Left lobe of liver (tissue), 1 donor: ENCODE results near the genes PCSK7, SMIM35 and MPZL3.

DNA sequence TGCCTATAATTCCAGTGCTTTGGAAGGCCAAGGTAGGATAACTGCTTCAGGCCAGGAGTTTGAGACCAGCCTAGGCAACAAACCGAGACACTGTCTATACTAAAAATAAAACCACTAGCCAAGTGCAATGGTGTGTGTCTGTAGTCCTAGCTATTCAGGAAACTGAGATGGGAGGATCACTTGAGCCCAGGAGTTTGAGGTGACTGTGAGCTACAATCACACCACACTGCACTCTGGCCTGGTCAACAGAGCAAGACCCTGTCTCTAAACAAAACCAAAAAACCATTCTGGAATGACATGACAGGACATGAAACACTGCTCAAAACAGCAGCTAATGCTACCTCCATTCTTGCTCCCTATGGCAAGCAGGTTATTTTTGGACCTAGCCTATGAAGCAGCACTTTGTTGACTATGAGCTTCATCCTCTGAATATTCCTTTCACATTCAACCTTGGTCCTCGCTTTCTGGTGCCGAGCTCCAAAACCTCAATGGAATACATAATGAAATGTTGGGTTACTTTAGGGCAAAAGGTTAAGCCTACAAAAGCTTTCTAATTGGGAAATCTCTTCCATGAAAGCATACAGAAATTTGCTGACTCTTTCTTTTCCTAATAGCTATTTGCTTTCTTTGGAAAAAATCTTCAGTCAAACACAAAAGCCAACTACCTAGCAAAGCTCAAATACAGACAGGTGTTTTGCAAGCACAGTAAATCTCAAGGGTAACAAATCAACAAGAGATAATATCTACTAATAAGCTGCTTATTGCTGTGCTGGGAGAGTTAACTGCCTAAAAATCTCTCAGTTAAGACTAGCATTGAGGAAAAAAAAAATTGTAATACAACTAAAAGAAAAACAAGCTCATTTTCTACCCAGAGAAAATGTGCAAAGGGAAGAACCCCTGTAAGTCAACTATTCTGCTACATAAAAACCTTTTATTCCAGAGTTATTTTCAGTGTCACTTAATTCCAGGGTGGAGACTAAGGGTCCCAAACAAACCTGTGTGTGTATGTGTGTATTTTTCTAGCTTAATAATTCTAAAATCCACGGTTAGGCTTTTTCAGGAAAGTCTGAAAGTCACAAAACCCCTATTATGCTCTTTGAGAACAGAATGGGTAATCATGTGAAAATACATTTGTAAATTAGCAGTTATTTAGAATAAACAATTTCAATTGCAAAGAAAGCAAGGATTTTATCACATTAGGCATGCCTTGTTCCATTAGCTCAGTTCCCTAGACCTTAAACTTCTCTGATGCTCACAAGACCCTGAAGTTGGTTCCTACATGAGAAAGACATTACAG, 20.9 kb downstream of the SIK3 start:
- PRO-cap, result bidirectional peak, plus-strand start at position 705 of the sequence, minus-strand start at position 427 of the sequence

GRCh38 chr11:117095411-117096345, 2.5 kb downstream of the SIK3 start:
- PRO-cap, result bidirectional peak, plus-strand start at chr11:117095659, minus-strand start at chr11:117095667; bidirectional peak, plus-strand start at chr11:117096032, minus-strand start at chr11:117095868

DNA sequence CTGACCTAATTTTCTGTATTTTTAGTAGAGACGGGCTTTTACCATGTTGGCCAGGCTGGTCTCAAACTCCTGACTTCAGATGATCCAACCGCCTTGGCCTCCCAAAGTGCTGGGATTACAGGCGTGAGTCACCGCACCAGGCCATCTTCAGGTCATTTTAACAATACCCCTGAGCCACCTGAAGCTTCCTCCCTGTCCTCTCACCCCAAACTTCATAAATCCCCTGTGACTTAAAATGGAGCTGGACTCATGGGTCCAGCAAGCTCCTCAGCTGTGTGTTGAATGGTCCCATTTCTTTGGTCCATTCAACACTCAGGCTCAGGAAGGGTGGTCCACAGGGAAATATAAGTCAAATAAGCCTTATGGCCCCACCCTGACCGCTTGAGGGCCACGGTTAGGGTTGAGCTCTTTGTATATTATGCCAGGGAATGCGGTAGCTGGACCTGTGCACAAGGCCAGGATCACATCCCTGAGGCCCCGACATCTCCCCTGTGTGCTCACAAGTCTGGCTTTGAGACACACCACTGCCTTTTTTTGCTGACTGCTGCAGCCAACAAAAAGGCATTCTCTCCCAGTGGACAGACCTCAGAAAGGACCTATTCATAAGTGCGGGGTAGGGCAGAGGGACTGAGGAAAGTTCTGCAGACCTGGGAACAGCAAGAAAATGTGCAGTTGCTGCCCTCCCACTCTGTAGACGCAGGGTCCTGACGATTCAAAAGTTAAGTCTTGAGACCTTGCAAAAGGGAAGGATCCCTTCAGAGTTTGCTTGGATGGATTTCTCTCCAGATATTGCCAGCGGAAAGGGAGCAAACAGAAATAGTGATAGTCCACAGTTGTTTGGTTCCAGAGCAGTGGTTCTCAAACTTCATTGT, 3.5 kb upstream of the SIDT2 start:
- PRO-cap, result no peak

DNA sequence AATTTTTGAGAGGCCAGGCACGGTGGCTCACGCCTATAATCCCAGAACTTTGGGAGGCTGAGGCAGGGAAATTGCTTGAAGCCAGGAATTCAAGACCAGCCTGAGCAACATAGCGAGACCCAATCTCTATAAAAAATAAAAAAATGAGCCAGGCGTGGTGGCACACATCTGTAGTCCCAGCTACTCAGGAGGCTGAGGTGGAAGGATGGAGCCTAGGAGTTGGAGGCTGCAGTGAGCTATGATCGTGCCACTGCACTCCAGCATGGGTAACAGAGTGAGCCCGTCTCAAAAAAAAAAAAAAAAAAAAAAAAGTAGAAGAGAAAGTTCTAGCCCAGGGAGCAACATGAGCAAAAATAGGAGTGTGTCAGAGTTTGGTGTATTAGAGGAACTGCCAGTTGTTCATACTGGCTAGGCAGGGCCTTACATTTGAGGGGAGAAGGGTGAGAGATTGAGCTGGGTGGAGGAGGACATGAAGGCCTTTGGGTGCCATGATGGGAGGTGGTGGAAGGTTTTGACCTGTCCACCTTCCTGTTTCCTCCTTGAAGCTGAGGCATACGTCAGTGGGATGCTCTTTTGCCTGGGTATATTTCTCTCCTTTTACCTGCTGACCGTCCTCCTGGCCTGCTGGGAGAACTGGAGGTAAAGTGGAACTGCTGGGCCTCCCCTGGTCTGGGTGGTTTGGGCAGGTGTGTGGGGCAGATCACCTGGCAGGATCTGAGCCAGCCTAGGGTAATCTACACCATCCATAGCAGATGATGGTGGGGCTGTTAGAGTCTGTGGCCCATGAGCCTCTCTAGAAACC, 7.2 kb downstream of the SIDT2 start:
- PRO-cap, result unidirectional peak, plus-strand start at position 367 of the sequence

- PRO-cap, result no peak
Observed at GRCh38 chr11:117191453-117192061, 7.6 kb upstream of the TAGLN start.

- PRO-cap, result no peak
Observed at GRCh38 chr11:117203931-117204883, 5.0 kb downstream of the TAGLN start.

DNA sequence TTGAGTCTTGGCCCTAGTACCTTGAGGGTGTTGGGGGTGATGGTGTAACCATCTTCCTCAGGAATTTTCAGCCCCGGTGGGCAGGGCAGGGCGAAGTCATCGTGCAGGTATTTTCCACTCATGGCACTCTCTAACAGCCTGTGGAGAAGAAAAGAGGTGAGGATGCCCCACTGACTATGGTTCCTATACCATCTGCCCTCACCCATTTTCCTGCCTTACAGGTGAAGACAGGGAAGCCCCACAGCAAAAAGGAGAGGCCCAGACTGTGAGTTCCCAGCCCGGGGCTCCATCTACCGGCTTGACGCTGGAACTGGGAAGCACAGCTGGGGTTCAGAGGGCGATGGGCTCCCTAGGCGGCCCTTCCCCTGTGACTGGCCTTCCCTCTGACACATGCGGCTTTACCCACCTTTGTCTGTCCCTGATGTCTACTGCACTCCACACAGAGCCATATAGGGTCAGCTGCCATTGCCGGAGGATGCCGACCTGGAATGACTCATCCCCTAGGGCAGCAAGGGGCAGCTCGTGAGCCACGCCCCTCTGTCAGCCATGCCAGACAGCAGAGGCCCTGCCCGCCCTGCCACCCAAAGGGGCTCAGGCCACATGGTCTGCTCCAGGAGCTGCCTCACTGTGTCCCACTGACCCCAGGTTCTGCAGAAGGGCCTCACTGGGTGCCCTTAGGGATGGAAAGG, 7.6 kb downstream of the TAGLN start:
- PRO-cap, result no peak

GRCh38 chr11:117218620-117218966, 13.3 kb downstream of the PCSK7 start:
- PRO-cap, result no peak

DNA sequence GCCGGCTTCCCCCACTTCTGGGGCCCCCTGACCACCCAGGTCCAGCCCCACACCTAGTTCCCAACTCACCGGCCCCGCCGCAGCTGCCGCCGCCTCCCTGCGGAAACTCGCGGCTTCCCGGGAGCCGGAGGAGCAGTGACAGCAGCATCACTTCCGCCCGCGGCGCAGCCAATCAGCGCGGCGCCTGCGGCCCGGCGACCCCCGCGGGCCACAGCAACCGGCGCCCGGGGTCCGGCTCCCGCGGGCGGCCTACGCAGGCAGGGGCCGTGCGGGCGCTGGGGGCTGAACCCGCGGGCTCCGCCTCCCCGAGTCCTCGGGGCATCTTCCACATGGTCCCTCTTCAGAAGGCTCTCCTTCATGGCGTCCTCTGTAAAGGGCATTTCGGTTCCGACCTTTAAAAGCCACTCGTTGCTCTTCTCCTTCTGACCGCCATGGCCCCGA, at the start of gene PCSK7:
Gene PCSK7 (minus strand): TSS at position 116 of the 441 bp plus-strand sequence.
- PRO-cap, result bidirectional peak, plus-strand start at position 216 of the sequence, minus-strand start at position 101 of the sequence

DNA sequence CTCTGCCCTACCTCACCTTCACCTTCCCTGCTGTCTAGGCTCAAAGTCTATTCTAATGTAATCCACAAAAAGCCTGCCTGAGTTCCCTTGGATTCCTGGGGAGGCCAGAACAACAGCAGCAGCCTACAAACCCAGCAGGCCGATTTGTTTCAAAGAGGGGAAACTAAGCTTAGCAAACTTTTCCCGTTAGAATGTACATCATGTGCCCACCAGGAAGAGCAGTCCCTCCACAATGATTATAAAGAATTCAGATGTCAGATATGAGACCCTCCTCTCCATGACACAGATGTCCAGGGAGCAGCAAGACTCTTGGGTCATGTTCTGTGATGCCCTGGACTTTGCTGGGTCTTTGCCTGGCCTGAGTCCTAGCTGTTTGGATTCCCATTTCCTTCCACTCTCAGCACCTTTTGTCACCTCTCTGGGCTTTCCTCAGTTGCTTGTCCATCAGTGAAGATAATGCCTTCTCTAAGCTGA, 117.4 kb downstream of the DSCAML1 start:
- PRO-cap, result no peak

- PRO-cap, result no peak
Observed at GRCh38 chr11:117816150-117816795, 8.3 kb downstream of the FXYD2 start.

- PRO-cap, result no peak
Observed at GRCh38 chr11:117877284-117877945, 957 bp upstream of the FXYD6 start.

GRCh38 chr11:117951164-117952005, 22.2 kb upstream of the TMPRSS13 start:
- PRO-cap, result no peak

GRCh38 chr11:117993213-117993657, 7.0 kb downstream of the IL10RA start:
- PRO-cap, result no peak

- PRO-cap, result no peak
Observed at GRCh38 chr11:117999614-118000482, 13.7 kb downstream of the IL10RA start.

GRCh38 chr11:118009784-118010492, 23.7 kb downstream of the IL10RA start:
- PRO-cap, result no peak

DNA sequence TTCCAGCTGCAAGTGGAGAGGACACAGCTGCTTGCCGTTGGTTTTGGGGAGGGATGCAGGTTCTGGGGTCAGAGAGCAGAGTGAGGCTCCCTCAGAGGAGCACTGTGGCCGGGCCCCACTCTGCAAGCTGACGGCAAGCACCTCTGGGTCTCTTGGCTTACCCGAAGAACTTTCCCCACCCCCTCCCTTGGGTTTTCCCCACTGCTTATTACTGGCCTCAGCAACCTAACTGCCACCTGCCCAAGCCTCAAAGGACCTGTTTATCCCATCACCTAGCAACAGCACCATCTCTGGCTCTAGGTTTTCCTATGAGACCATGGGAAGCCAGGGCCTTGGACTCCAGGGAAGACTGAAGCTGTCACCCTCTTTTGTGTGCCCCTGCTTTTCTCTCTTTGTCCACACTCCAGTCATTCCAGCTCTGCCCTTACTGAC, at the start of gene SMIM35:
Gene SMIM35 (minus strand): TSS at position 145 of the 432 bp plus-strand sequence.
- PRO-cap, result no peak

DNA sequence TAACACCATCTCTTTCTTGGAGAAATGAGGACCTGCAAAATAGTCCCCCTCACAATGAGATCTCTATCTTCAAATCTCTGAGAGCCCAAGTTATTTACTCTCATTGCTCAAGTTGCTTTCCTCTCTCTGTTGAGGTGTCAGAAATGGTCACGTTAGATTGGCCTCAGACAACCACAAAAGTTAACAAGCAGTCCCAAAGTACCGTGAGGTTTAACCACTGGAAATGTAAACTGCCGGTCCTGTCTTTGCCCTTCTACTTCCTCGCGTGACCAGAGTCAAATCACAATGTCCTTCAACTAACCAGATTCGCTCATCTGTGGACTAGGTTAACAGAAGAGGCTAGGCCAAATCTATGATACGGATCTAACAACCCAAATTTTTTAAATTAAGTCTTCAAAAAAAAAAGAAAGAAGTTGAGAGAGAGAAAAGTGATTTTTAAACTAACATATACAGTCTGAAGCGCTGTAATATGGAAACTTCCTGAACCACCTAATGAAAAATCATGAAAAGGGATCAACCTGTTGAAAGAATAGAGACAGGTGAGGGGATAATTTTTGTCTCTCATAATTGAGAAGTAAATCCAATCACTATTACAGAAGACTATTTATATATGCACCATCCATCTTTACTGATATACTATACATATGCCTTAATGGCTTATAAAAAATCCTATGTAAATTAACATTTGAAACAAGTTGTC, 3.2 kb upstream of the JAML start:
- PRO-cap, result no peak

GRCh38 chr11:118240940-118241232, 11.3 kb downstream of the MPZL3 start:
- PRO-cap, result no peak

DNA sequence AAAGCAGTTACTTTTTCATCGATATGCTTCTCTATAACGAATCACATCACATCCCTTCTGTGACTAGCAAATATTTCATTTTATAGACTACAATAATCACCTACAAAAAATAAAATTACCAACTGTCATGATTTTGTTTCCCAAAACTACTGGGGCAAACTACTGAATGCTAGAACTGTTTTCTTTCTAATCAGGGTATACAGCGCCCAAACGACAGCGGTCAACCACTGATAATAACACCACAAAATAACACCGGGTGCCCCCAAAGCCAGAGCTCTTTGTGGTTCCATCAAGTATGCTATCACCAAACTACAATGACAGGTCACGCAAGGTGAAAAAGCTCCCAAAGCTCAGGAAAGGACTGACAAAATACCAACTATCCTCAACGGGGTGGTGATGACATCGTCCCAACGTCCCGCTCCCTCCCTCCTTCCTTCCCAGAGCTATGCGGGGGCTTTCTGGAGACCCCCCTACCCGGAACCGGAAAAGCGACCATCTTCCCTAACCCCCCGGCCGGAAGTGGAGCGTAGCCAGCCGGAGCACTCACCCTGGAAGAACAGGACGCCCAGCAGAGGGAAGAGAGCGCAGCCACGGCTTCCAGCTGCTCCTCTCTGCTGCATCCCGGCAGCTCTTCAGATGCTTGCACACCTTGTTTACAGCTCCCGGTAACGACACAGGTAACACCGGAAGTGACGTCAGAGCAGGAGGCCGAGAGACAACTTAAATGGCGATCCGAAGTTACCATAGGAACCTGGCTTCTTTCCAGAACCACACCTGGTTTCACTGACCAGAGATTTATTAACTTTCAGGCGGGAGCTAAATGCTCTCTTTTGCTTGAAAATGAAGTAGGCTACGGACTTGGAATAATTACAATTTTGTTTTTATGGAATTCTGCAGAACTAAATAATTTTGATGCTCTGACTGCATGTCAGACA, at the start of gene MPZL3:
Gene MPZL3 (minus strand): TSS at position 691 of the 935 bp plus-strand sequence.
- PRO-cap, result bidirectional peak, plus-strand start at position 559 of the sequence, minus-strand start at position 431 of the sequence; unidirectional peak, minus-strand start at position 634 of the sequence